ENCODE data around the genes ZNF541, NOP53 and CRX.

GRCh38 chr19:47232408-47233259 lies 1.6 kb upstream of the BBC3 start:
- RRBS, result no CpG with 5 or more reads among the region's 17 CpGs

DNA sequence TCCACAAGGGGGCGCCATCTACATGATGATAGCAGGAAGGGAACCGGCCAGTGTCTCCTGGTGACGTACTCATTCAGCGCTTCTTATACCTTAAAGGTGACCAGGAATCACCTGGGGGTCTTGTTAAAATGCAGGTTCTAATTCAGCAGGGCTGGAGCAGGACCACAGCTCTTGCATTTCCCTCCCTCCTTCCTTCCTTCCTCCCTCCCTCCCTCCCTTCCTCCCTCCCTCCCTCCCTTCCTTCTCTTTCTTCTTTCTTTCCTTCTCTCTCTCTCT lies 13.4 kb upstream of the C5AR1 start:
- RRBS, result no CpG with 5 or more reads among the region's 4 CpGs

DNA sequence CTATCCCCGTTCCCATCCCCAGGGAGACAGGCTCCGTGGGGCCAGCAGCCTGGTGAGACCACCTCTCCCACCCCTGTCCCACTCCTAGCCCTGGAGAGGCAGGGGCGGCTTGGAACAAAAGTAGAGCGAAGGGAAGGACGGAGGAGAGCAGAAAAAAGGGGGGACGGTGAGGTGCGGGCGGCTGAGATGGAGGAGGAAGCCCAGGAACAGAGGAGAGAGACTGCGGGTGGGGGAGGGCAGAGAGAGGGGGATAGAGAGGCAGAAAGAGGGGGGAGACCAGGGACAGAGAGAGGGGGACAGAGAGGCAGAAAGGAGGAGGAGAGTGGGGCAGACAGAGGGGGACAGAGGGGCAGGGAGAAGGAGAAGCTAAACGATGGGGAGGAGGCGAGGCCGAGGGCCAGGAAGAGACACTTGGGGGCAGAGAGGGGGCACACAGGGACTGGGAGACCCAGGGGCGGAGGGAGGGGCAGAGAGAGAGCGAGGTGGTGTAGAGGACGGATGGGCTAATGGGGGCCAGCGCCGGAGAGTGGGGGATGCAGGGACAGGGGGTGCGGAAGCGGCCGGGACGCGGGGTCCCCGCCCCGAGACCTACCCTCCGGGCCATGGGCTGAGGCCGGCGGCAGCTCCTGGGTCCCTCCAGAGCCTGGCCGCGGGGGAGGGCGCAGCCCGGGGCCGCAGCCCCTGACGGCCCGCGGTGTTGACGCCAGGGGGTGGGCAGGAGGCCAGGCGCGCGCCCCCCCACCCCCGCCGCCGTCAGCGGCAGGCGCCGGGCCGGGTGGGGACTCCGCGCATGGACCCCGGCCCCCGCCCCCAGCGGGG lies 640 bp downstream of the MEIS3 start:
- RRBS, result under 1% methylated on average over 14 of the region's 51 CpGs

DNA sequence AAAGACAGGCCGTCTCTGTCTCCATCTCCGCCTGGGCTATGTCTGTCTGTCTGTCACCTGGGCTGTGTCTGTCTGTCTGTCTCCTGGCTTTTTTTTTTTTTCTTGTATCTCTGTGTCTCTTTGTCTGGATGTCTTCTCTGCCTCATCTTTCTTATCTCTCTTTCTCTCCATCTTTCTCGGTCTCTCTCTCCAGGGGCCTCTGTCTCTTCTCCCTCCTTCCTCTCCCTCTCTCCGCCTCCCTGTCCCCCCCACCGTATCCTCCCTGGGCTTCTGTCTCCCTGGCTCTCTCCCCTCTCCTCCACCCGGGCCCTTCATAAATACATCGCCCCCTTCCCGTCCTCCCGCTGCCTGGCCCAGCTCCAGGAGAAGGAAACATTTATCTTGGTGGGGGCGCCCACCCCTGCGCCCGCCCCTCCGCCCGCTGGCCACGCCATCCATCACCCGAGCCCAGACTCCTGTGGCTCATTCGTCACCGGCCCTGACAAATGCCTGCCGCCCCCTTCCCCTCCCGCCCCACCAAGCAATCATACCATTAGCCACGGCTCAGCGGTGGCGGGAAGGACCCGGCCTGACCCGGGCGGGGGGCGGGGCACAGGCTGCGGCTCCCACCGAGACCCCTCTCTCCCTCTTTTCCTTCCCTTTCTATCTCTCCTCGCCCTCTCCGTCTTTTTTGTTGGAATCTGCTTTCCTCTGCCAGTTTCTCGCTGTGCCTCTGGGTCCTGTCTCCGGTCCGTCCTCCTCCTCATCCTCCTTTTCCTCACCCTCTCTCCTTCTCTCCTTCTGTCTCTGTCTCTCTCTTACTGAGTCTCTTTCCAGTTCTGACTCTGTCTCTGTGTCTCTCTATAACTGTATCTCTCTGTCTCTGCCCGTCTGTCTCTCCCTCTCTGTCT lies 2.6 kb upstream of the MEIS3 start:
- RRBS, result 2% methylated on average over 6 of the region's 35 CpGs

GRCh38 chr19:47540794-47541157 lies 25.9 kb upstream of the NAPA start:
- RRBS, result 13% methylated on average over 1 of the region's 4 CpGs

- RRBS, result 5% methylated on average over 23 of the region's 91 CpGs
Observed at GRCh38 chr19:47573050-47574071, at the start of gene ZNF541. Gene ZNF541 (minus strand): TSS chr19:47573148.

GRCh38 chr19:47694811-47695853 lies 18.1 kb upstream of the EHD2 start:
- RRBS, result no CpG with 5 or more reads among the region's 36 CpGs

GRCh38 chr19:47701703-47702378 lies 11.4 kb upstream of the EHD2 start:
- RRBS, result 96% methylated on average over 5 of the region's 77 CpGs

DNA sequence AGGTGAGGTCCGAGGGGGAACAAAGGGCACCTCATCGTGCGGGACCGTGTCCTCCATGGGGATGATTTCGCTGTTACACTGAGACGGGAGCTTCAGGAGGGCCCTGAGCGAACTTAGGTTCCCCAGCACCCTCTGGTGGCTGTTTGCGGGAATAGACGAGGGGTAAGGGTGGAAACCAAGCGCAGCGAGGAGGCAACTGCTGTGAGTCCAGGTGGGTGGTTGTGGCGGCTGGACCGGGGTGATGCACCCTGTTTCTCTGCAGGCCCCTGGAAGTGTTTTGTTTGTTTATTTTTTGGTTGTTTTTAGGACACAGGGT lies 5.9 kb upstream of the EHD2 start:
- RRBS, result no CpG with 5 or more reads among the region's 13 CpGs

GRCh38 chr19:47733062-47733432 lies 12.3 kb upstream of the NOP53 start:
- RRBS, result no CpG with 5 or more reads among the region's 3 CpGs

DNA sequence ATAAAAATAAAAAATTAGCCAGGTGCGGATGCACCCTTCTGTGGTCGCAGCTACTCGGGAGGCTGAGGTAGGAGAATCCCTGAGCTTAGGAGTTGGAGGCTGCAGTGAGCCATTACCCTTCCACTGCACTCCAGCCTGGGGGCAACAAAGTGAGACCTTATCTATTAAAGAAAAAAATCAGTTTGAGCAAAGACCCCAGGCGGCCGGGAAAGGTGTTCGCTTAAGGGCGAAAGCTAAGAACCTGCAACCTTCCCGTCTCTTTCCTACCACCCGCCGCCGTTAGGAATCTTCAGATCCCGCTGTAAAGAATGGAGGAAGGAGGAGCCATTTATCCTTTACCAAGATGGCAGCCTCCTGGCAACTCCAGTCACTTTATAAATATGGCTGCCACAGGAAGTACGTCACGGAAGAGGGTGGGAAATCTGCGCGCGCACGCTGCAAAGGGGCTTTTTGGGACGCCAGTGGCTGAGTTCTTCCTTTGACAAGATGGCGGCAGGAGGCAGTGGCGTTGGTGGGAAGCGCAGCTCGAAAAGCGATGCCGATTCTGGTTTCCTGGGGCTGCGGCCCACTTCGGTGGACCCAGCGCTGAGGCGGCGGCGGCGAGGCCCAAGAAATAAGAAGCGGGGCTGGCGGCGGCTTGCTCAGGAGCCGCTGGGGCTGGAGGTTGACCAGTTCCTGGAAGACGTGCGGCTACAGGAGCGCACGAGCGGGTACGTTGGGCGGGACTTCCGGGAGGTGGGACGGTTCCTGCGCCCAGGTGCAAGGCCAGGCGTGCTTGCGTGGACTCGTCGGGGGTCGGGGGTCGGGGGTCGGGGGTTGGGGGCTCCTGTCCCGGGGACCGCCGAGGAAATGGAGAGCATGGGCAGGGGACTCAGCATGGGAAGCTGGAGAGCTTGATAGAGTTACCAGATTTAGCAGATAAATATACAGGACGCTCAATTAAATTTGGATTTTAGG lies at the start of gene NOP53:
Gene NOP53, plus strand, starts transcription at position 473 of the 957 bp plus-strand sequence.
- RRBS, result 3% methylated on average over 3 of the region's 57 CpGs

- RRBS, result 0% methylated on average over 2 of the region's 17 CpGs
Observed at GRCh38 chr19:47821813-47822322, at the start of gene CRX. Gene CRX (plus strand): TSS chr19:47821937.

DNA sequence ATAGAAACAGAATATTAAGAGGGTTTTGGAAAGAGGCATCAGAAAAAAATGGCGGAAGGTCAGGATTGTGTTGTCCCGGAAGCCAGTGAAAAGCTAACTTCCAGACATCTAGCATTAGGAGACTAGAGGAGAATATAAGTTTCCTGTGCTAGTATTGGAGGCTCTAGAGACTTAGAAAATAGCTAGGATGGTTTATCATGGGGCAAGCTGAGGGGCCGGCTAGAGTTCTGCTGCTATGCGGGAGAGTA lies 4.5 kb downstream of the SULT2A1 start:
- RRBS, result no CpG with 5 or more reads among the region's 4 CpGs

DNA sequence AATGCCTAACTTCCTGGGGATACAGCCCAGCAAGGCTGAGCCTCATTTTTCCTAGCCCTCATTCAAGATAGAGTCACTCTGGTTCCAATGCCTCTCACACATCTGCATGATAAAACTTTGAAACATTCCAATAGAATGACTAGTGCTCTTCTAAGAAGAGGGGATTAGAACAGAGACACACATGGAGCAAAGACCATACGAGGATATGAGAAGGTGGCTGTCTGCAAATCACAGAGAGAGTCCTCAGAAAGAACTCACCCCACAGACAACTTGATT lies 20.7 kb upstream of the CABP5 start:
- RRBS, result no CpG with 5 or more reads among the region's 1 CpG

- RRBS, result 3% methylated on average over 4 of the region's 14 CpGs
Observed at GRCh38 chr19:48169469-48169894, 662 bp downstream of the LIG1 start.

- RRBS, result no CpG with 5 or more reads among the region's 18 CpGs
Observed at GRCh38 chr19:48333092-48333615, 7.8 kb downstream of the EMP3 start.

- RRBS, result no CpG with 5 or more reads among the region's 5 CpGs
Observed at GRCh38 chr19:48379065-48379434, 12.3 kb downstream of the KDELR1 start.

DNA sequence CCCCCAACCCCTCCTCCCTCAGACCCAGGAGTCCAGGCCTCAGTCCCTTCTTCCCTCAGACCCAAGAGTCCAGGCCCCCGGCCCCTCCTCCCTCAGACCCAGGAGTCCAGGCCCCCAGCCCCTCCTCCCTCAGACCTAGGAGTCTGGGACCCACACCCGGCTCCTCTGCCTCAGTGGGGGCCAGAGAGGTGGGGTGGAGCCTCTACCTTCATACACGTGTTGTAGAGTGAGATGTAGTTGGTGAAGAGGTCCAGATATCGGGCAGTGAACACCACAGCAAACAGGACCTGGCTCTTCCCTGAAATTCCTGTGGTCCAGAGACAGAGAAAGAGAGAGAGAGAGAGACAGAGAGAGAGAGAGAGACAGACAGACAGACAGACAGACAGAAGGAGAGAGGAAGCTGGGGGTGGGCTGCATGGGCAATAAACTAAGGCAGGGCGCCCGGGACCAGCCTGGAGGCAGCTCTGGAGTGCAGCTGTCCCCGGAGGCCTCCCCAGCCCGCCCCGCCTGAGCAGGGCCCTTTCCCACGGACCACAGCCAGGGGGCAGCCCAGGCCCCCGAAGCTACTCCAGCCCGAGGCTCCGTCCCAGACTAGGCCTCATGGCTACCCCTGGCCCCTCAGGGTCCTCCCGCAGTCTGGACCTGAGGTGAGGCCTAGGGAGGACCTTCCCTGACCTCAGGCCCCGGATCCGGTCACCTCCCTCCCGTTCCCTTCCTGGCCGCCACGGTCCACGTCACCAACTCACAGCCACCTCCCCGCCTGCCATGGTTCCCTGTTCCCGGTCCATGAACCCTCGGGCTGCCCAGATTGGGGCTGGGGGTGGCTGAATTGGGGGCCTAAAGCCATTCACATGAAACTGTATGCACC lies 899 bp downstream of the KDELR1 start:
- RRBS, result 5% methylated on average over 3 of the region's 23 CpGs

GRCh38 chr19:48492953-48494143 lies 18.3 kb downstream of the LMTK3 start:
- RRBS, result 3% methylated on average over 24 of the region's 113 CpGs

GRCh38 chr19:48513314-48514352 lies 2.0 kb upstream of the LMTK3 start:
- RRBS, result under 1% methylated on average over 8 of the region's 62 CpGs